Metastatic Breast Carcinoma in the Brain (tissue), 10 donors: ENCODE measurements around the gene SGSH.

- PRO-cap, 10 experiments, result peak in 4 of 10 experiments; most common plus-strand start chr17:79800891 (in 1); most common minus-strand start chr17:79801459 (in 2)
Measured at GRCh38 chr17:79800806-79801773, 4.2 kb upstream of the CBX8 start.

- PRO-cap, 10 experiments, result peak in 5 of 10 experiments; most common plus-strand start chr17:79811092 (in 5); most common minus-strand start chr17:79810759 (in 1)
Measured at GRCh38 chr17:79810604-79811366, 13.9 kb upstream of the CBX8 start.

DNA sequence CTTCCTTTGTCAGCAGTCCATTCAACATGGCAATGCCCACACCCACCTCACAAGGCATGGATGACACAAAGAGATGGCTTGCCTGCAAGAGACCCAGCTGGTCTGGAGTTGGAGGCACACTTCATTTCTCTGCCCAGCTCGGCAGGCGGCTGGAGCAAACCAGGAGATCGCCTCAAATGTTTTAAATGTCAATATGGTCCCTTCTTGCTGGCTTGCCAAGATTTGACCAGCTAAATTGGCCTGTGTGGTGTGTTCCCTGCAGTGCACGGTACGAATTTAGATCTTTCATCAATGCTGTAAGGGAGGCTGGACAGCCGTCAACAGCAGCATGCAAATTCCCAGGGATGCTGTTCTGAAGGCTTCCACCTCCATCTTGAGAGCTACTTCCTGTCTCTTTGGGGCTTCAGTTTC lies 19.4 kb downstream of the CBX4 start:
- PRO-cap, 10 experiments, result no peak in any of the 10 experiments

GRCh38 chr17:79838121-79838281 lies 1.2 kb downstream of the CBX4 start:
- PRO-cap, 10 experiments, result no peak in any of the 10 experiments

- PRO-cap, 10 experiments, result peak in 3 of 10 experiments; most common plus-strand start chr17:79843619 (in 1); most common minus-strand start chr17:79843671 (in 2)
Measured at GRCh38 chr17:79843560-79843924, 4.3 kb upstream of the CBX4 start.

- PRO-cap, 10 experiments, result peak in 5 of 10 experiments; most common plus-strand start chr17:80146503 (in 2); most common minus-strand start chr17:80145782 (in 2)
Measured at GRCh38 chr17:80145706-80146765, 892 bp downstream of the EIF4A3 start.

DNA sequence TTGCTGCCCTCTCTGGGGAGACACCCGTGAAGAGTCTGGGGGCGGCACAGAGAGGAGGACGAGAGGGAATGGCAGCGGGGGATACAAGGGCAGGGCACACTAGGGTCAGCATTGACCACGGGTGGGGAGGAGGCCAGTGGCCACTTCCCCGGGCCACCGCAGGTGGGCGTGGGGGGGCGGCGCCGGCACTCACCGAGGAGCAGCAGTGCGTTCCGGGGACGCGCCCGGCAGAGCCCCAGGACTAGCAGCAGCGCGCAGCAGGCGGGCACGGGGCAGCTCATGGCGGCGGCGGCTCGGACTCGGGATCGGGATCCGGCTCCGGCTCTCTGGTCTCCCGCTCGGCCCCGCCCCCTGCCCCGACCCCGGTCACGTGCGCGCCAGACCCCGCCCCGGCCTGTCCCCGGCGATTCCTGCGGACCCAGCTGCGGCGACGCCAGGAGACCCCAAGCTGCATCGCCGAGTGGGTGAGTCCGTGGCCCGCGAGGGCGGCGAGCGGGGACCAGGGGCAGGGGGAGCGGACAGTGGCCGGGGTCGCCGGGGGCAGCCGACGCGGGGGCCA lies at the start of gene SGSH:
SGSH (minus strand) TSS at position 301 of the 559 bp plus-strand sequence.
- PRO-cap, 10 experiments, result peak in 10 of 10 experiments; most common plus-strand start position 395 of the sequence (in 5); most common minus-strand start position 301 of the sequence (in 8)

- PRO-cap, 10 experiments, result no peak in any of the 10 experiments
Measured at GRCh38 chr17:80257849-80258818, 2.5 kb upstream of the RNF213 start.

GRCh38 chr17:80287764-80288523 lies 27.3 kb downstream of the RNF213 start:
- PRO-cap, 10 experiments, result no peak in any of the 10 experiments

DNA sequence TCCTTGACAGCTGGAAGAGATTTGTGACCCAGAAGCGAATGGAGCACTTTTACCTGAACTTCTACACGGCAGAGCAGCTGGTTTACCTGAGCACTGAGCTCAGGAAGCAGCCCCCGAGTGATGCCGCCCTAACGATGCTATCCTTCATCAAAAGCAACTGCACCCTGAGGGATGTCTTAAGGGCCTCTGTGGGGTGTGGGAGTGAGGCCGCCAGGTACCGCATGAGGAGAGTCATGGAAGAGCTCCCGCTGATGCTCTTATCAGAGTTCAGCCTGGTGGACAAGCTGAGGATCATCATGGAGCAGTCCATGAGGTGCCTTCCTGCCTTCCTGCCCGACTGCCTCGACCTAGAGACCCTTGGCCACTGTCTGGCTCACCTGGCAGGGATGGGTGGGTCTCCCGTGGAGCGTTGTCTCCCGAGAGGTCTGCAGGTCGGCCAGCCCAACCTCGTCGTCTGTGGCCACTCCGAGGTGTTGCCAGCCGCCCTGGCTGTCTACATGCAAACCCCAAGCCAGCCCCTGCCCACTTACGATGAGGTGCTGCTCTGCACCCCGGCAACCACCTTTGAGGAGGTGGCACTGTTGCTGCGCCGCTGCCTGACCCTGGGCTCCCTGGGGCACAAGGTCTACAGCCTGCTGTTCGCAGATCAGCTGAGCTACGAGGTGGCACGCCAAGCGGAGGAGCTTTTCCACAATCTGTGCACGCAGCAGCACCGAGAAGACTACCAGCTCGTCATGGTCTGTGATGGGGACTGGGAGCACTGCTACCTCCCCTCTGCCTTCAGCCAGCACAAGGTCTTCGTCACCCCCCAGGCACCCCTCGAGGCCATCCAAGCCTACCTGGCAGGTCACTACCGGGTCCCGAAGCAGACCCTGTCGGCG lies 75.3 kb upstream of the ENDOV start:
- PRO-cap, 10 experiments, result peak in 1 of 10 experiments; most common plus-strand start position 266 of the sequence (in 1)

- PRO-cap, 10 experiments, result peak in 2 of 10 experiments; most common plus-strand start chr17:80587081 (in 2); most common minus-strand start chr17:80586891 (in 2)
Measured at GRCh38 chr17:80586455-80587358, 42.1 kb downstream of the RPTOR start.

GRCh38 chr17:80774092-80774586 lies 217.5 kb upstream of the CHMP6 start:
- PRO-cap, 10 experiments, result no peak in any of the 10 experiments

GRCh38 chr17:80892541-80893358 lies 98.9 kb upstream of the CHMP6 start:
- PRO-cap, 10 experiments, result no peak in any of the 10 experiments

GRCh38 chr17:81032139-81032536 lies 2.8 kb upstream of the BAIAP2 start:
- PRO-cap, 10 experiments, result peak in 1 of 10 experiments; most common plus-strand start chr17:81032252 (in 1)

GRCh38 chr17:81035773-81036257 lies 864 bp downstream of the BAIAP2 start:
- PRO-cap, 10 experiments, result peak in 1 of 10 experiments; most common plus-strand start chr17:81036174 (in 1)

DNA sequence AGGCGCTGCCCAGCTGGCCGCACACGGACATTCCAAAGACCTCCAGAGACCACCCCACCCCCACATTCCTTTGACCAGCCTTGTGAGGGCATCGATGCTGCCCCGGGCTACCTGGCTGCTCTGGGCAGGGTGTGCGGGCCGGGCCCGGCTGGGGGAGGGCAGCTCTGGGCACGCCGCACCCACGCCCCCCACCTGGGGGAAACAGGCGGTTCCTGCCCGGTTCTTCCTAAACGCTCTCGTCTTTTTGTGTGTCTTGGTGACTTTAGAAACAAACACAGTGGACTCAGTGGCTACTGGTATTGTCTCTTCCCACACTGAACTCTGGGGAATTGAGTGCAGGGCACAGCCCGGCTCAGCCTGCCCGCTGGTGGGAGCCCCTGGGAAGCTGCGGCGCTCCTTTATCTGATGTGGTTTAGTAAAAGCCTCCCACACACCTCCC lies 55.5 kb upstream of the PVALEF start:
- PRO-cap, 10 experiments, result no peak in any of the 10 experiments

- PRO-cap, 10 experiments, result no peak in any of the 10 experiments
Measured at GRCh38 chr17:81116760-81117187, 48.5 kb upstream of the PVALEF start.

- PRO-cap, 10 experiments, result no peak in any of the 10 experiments
Measured at GRCh38 chr17:81120779-81121109, 44.6 kb upstream of the PVALEF start.

- PRO-cap, 10 experiments, result no peak in any of the 10 experiments
Measured at GRCh38 chr17:81155241-81155440, 10.2 kb upstream of the PVALEF start.

- PRO-cap, 10 experiments, result peak in 1 of 10 experiments; most common plus-strand start chr17:81192780 (in 1); most common minus-strand start chr17:81192511 (in 1)
Measured at GRCh38 chr17:81192243-81192942, 26.4 kb upstream of the AATK start.